Glomerular endothelial cell (primary cell): ENCODE measurements around a stretch of chr13.

DNA sequence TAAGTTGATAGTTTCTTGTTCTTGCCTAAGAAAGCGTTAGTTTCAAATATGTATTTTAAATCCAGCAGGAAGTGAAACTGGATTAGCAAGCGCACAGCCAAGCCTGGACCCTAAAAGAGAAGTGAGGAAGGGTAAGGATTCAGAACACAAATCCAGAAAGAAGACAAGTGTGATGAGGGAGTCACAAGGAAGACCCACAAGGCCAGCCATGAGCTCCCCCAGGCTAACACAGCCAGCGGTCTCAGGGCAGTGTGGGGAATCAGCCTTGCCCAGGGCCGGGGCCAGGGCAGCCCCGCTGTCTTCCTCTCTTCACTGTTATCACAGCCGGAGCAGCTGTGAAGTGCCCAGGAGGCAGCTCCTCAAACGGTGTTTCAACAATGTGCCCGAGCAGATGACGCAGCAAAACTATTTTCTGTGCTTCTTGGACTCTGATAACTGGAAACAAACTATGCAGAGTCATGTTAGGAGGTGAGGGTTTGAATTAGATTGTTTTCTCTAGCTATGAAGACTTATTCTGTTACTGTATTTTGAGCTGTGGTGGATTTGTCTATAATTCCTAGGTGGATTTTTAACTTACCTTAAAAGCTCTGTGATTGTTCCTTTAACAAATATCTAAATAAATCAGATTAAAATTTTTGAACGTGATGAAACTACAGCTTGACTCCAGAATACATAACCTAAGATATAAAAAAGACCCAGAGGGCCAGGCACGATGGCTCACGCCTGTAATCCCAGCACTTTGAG lies 12.1 kb upstream of the CDC16 start:
- RAMPAGE, long total RNA = no peak

DNA sequence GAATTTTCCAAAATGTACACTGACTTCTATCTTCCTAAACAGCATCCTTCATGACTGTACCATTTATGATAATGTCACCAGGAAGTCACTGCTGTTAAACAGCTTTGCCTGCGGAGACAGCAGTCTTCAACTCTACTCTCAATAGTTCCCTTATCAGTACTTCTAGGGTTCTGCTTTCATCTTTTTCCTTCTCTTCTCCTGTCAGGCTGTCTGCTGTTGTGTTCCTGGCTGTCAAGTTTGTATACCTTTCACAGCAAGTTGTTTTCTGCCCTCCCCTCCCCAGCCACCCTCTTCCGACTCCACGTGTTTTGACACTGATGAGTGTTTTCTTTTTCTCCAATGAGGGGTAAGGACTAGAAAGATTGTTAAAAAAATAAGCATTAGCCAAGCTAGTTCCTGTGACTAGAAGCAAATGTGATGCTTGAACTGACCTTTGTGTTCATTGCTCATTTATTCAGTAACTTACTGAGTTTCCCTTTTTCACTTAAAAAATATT lies 2.2 kb downstream of the UPF3A start:
- RAMPAGE, long total RNA = no peak